HL-60 (cell line): ENCODE data around the gene IGSF21.

DNA sequence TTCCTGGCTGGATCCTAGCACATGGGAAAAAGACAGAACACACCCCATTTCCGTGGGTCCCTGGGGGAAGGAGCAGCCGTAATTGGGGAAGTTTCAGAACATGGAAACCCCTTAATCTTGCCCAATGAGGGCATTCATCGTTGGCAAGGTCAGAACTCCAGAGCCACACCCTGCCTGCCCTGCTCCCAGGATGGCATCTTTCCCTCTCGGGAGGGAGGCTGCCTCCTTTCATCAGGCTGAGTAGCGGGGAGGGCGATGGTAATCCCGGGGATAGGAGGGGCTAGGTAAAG, 491 bp upstream of the IGSF21 start:
- RRBS: no CpG with 5 or more reads among the region's 7 CpGs

DNA sequence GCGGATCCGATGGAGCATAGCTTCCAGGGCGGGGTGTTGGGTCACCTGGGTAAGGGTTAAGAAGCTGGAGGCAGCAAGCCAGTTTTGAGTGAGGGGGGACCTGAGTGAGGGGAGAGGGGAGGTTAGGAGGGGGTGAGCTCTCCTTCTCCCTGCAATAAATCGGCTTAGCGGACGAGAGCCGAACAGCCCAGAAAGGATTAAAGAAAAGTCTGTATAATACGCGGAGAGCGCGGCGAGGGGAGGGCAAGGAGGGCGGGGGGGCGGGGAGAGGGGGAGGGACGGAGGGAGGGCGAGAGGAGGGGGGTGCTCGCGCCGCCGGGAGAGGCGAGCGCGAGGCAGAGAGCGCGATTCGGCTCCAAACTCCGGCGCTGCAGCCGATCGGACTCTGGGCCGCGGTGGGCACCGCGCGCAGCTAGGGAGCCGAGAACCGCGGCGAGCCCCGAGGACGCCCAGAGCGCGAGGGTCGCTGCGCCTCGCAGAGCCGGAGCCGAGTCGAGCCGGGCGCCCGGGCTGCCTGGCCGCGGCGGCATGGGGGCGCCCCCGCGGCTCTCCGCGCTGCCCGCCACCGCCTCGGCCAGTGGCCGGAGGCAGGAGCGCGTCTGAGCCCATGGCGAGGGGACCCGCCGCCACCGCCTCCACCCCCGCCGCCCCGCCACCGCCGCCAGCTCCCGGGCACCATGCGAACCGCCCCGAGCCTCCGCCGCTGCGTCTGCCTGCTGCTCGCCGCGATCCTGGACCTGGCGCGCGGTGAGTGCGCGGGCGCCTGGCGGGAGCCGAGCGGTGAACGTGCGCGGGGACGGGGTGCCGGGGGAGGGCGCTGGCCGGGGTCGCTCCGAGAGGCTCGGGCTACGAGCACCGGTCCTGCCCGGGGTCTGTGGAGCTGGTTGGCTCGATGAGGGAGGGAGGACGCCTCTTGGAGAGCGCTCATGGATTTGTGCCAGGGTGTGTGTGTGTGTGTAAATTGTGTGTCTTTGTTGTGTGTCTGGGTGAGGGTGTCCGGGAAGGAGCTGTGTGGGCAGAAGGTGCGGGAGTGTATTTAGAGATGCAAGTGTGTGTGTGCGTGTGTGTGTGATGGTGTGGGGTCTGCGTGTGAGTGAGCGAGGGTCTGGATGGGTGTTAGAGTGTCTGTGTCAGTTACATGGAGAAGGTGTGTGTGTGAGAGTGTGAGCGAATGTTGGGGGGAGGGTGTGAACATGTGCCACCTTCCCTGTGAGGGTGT, at the start of gene IGSF21:
TSS of gene IGSF21 (plus strand) at position 347 of the 1,219 bp plus-strand sequence.
- RRBS: 31% methylated on average over 28 of the region's 116 CpGs

GRCh38 chr1:18385127-18385887, 95.4 kb upstream of the KLHDC7A start:
- RRBS: 19% methylated on average over 3 of the region's 11 CpGs

GRCh38 chr1:18481788-18482287, 1.1 kb downstream of the KLHDC7A start:
- RRBS: 57% methylated on average over 8 of the region's 22 CpGs

- RRBS: no CpG with 5 or more reads among the region's 3 CpGs
Measured at GRCh38 chr1:18668797-18669318, 38.2 kb downstream of the PAX7 start.

DNA sequence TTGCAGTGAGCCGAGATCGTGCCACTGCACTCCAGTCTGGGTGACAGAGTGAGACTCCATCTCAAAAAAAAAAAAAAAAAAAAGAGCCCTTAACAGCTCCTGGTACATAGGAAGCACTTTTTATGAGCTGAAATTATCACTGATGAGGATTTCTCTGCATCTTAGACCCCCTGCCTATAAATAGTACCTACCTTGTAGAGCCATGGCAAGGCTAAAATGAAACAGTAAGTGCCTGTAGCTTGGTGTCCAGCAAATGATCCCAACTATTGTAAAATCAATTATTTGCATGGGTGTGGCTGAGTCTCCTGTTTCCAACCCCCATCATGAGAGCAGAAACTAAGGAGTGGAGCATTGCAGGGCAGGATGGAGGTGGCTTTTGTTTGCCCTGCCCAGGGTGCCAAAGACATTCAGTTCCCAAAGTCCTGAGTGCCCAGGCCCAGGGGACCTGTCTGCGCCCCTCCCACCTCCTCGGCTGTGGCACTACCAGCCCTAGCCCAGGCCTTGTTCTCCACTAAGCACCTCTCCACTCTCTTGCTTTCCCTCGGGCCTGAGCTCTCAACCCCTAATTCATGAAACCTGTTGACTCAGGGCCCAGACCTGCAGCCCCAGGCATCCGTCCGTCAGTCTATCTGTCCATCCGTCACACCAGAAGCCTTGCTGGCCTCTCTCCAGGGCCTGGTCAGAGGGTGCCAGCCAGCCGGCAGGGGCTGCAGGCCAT, 39.5 kb downstream of the PAX7 start:
- RRBS: no CpG with 5 or more reads among the region's 9 CpGs

DNA sequence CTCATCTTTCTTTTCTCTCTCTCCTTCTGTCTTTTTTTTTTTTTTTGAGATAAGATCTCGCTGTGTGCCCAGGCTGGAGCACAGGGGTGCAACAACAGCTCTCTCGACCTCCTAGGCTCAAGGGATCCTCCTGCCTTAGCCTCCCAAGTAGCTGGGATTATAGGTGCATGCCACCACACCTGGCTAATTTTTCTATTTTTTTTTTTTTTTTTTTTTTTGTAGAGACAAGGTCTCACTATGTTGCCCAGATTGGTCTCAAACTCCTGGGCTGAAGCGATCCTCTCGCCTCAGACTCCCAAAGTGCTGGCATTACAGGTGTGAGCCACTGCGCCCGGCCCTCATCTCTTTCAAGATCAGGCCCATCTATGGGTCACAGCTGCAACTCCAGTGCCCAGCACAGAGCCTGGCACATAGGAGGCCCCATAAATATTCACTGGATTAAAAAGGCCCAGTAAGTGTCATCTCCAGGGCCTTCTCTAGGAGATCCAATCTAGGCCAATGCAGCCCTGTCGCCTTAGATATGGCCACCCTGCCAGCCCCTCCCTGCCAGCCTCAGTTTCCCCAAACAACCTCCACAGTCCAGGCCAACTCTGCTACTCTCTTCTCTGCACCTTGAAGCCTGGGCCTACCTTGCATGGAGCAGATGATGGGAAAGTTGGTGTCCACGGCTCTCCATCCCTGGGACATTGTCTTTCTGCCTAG, 20.7 kb downstream of the IFFO2 start:
- RRBS: no CpG with 5 or more reads among the region's 8 CpGs

- RRBS: no CpG with 5 or more reads among the region's 9 CpGs
Measured at GRCh38 chr1:18936968-18937356, 19.5 kb downstream of the IFFO2 start.

DNA sequence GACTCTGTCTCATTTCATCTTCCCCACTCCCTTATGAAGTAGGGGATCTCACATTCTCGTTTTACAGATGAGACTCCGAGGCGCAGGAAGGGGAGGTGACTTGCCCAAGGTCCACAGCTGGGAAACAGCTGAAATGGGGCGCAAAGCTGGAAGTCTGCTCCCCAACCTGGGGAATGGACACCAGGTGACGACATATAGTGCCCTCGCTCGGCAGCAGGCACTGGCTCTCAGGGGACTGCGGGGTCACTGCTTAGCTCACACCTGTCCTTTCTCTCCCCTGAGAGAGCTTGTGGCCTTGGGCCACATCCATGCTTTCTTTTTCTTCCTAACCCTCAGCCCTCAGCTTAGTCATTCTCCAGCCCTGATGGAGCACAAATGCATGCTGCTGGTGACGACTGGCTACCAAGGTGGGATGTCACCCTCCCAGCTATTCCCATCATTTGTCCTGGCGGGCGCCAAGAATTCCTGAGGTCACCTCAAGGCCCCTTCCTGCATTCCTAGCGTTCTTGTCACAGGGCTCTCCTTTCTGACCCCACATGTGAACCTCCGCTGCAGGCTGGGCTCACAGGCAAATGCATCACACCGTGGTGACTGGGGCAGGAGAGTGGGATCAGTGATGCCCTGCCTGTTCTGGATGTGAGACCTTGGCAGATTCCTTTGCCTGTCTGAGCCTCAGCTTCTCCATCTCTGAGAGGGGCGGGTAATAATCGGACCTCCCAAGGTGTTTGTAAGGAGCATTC, 53.3 kb upstream of the IFFO2 start:
- RRBS: no CpG with 5 or more reads among the region's 16 CpGs

- RRBS: no CpG with 5 or more reads among the region's 11 CpGs
Measured at GRCh38 chr1:19073220-19073696, 116.8 kb upstream of the IFFO2 start.

DNA sequence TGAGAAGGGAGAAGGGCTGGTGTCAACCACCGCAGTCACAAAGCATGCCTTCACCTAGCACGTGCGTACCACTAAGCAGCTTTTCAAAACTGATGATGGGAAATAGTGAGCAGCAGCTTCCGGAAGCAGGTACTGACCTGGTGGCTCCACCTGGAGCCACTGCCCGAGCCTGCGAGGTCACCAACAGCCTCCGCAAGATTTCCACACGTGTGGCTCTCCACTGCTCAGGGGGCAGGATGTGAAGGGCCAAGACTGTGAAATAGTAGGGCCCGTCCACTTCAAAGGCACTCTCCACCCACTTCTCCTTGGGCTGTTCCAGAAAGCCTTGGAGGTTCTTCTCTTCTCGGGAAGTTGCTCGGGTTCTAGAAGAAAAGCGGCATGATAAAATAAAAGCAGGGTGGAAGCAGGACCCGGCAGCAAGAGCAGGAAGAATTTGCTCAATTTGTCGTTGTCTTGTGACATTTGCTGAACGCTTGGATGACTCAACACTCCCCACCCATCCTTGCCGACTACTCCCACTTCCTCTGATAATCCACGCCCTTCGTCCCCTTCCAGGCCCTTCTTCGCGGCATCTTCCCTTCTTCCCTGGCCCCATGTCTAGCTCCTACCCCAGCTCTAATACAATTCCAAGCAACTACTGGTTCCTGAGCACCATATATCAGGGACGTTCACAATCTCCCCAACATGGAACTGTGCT, 124.9 kb upstream of the IFFO2 start:
- RRBS: no CpG with 5 or more reads among the region's 21 CpGs

DNA sequence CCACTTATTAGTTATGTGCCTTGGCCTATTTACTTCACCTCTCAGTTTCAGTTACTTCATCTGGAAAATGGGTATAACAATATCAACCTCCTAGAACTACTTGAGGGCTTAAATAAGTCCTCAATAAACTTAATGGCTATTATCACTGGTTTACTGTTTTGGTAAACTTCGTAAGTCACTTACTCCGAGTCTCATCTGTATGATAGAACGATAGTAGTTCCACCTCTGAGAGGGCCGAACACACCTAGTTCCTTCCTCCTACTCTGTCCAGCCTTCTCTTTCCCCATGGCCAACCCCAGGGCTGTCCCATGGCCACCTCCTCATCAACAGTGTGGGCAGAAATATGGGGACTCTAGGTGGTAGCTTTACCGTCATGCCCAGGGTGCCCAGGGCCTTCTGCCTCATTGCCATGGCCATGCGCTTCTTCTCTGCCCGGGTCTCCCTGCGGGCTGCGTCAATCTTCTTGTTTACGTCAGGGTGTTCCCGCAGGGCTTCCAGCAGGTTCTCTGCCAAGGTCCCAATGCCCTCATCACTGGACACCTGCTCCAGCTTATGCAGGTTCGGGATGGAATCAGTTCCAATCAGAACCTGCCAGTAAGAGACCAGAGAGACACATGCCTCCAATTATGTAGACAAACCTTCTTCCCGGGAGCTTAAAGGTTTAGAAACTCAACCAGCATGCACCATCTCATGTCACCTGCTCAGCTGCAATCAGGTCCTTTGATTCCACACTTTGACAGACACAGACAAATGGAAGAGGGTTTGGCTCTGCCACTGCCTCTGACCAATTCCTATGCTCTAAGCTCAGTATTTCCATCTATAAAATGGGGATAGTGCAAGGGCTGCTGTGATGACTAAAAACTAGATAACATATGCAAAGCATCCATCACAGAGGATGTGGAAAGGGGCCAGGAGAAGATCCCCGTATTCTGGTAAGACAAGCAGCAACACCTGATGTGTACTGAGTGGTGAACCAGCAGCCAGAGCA, 121.4 kb downstream of the UBR4 start:
- RRBS: no CpG with 5 or more reads among the region's 14 CpGs

- RRBS: no CpG with 5 or more reads among the region's 11 CpGs
Measured at GRCh38 chr1:19127329-19128067, 82.6 kb downstream of the UBR4 start.

- RRBS: no CpG with 5 or more reads among the region's 6 CpGs
Measured at GRCh38 chr1:19162386-19162815, 47.7 kb downstream of the UBR4 start.

DNA sequence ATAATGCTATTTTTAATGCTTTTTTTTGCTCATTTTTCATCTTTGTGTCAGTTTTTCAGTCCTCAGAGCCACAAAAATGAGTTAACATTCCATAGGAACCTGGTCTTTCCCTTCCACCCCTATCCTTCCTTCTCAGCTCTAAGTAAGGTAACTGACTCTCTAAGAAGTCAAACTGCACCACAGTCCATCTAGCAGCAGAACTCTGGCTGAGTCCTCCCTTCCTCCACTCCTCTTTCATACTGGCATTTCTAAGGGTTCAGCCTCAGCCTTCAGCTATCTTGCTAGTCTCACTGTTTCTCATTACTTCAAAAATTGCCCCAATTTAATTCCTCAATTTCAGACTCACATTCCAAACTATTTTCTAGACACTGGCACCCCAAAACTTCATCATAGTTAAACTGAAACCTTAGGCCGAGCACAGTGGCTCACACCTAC, 29.4 kb downstream of the UBR4 start:
- RRBS: no CpG with 5 or more reads among the region's 1 CpG

DNA sequence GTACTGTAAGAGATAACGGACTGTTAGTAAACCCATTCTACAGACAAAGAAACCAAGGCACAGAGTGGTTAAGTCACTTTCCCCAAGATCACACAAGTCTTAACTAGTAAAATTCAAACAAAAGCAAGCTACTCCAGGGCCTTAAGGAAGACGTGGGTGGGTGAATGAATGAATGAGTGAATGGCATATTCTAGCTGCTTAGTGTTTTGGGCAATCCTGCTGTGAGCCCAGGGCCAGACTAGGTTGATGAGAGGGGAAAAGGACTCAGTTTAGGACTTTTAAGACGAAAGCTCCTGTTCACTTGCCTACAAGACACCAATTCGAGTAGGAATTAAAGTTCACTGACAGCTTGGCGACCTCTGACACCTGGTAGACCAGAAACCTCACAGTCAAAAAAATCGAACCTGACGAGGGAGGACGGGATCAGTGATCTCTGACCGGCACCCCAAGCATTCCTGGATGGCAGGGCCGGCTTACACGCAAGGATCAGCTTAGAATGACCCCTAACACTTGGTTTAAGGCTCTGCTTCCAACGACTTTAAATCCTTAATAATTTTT, 532 bp downstream of the EMC1 start:
- RRBS: no CpG with 5 or more reads among the region's 12 CpGs

DNA sequence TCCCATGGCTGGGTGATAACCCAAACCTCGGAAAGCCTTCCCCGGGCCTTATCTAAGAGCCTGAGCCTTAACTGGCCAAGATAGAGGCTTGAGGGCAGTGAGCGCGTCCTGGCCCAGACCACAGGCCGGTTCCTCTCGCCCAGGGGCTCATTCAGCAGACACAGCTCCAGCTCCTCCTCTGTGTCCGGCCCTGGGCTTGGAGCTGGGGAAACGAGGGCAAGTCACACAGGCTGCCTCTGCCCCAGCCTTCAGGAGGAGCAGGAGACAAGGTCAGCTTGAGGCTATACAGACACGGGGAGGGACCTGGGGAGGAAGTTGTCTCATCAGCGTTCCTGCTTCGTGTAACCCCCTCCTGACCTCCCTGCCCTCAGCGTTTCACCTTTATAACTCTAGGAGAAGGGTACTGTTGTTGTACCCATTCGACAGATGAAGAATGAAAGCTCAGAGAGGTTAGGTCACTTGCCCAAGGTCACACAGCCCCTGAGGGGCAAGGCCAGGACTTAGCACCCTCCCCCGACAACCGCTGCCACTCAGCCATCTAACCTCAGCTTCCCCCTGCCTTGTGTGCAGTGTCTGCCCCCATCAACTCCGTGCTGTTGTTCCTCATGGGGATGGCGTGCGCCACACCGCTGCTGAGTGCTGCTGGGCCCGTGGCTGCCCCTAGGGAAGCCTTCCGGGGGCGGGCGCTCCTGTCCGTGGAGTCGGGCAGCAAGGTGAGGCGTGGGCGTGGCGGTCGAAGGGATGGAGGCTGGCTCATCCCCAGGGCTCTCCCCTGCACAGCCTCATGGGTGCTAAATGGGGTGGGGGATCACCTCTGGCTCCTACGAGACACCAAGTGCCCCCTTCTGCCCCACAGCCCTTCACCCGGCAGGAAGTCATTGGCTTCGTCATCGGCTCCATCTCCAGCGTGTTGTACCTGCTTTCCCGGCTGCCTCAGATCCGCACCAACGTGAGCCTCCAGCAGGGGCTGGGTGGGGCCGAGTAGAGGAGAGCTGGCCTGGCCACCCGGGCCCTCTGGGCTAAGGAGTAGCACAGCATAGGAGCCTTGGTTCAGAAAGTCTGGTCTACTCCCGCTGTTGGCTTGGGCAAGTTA, 13.9 kb downstream of the SLC66A1 start:
- RRBS: 69% methylated on average over 15 of the region's 40 CpGs

DNA sequence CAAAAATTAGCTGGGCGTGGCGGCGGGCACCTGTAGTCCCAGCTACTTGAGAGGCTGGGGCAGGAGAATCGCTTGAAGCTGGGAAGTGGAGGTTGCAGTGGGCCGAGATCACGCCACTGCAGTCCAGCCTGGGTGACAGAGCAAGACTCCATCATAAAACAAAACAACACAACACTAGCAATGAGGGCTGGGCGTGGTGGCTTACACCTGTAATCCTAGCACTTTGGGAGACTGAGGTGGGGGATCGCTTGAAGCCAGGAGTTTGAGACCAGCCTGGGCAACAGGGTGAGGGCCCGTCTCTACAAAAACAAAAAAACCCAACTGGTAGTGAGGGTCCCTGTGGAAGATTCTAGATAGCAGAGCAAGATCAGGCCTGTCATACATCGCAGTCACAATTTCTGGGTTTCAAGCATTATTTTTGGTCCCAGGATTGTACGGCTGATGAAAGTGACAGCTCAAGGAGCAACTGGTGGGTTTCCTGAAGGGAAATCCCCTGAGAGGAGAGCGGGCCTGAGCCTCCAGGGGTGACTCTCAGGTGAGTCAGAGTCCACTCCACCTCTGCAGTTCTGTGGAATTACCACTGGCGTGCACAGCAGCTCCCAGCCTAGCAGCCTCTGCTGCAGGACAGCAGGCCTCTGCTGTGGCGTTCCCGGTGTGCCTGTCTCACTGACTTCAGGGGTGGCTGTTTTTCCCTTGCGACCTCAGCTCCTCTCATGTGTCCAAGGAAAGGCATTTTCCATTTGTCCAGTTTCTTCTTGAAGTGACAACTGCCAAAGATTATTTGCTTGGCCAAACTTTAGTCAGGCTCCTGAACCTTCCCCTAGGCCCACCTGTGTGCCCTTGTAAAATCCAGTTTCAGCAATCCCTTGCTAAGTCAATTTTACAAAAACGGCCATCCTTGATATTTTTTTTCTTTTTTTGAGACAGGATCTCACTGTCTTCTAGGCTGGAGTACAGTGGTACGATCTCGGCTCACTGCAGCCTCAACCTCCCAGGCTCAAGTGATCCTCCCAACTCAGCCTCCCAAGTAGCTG, 24.4 kb downstream of the SLC66A1 start:
- RRBS: no CpG with 5 or more reads among the region's 19 CpGs

DNA sequence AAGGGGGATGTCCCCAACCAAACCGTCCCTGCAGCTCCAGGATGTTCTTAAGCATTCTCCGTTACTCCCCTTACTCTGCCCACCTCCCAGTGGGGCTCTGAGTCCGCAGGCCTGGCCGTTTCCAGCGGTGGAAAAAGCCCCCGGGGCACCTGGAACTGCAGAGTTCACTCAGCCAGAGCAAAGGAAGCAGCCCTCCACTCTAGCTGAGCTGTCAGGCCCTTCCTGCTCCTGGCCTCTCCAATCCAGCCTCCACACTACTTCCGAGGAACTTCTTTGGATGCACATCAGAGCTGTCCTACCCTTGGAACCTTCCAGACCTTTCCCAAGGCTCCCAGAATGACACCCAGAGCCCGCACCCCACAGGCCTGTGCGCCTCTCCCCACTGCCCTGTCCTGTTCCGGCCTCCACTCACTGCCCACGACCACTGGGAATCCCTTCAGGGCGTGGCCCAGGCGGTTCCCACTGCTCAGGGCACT, 57.7 kb downstream of the SLC66A1 start:
- RRBS: no CpG with 5 or more reads among the region's 13 CpGs

GRCh38 chr1:19390693-19391918, 79.0 kb downstream of the SLC66A1 start:
- RRBS: no CpG with 5 or more reads among the region's 30 CpGs